ENCODE measurements around a stretch of chr3.

- RRBS, result no CpG with 5 or more reads among the region's 1 CpG
Observed at GRCh38 chr3:170490932-170491173, 72.2 kb downstream of the CLDN11 start.

DNA sequence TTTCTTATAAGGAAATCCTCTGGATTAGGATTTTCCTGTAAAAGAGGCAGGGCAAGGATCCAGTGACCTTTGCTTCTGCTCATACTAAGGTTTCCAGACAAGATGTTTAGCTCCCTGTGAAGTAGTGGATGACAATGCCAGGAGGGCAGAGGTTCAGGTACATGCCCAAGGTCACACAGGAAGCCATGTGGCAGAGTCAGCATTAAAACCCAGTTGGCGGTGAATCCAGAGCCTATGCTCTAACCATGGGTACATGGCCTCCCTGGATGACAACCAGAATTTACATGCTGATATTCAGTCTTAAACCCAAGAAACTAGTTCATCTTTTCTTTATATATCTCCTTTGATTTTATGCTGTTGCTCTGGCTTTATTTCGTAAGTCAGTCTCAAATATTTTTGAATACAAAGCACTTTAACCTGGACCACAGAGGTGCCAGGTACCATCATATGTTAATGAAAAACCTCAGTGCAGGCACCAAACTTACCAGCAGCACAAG lies 27.9 kb downstream of the SLC2A2 start:
- RRBS, result no CpG with 5 or more reads among the region's 2 CpGs

GRCh38 chr3:171092423-171093176 lies 66.1 kb upstream of the SLC2A2 start:
- RRBS, result no CpG with 5 or more reads among the region's 5 CpGs

GRCh38 chr3:171480509-171480918 lies 20.3 kb upstream of the TNIK start:
- RRBS, result no CpG with 5 or more reads among the region's 1 CpG

GRCh38 chr3:171746674-171746992 lies 63.6 kb downstream of the PLD1 start:
- RRBS, result no CpG with 5 or more reads among the region's 2 CpGs

GRCh38 chr3:171810906-171812044 lies 992 bp upstream of the PLD1 start:
- RRBS, result no CpG with 5 or more reads among the region's 14 CpGs

GRCh38 chr3:171944787-171945140 lies 94.6 kb upstream of the FNDC3B start:
- RRBS, result no CpG with 5 or more reads among the region's 2 CpGs

DNA sequence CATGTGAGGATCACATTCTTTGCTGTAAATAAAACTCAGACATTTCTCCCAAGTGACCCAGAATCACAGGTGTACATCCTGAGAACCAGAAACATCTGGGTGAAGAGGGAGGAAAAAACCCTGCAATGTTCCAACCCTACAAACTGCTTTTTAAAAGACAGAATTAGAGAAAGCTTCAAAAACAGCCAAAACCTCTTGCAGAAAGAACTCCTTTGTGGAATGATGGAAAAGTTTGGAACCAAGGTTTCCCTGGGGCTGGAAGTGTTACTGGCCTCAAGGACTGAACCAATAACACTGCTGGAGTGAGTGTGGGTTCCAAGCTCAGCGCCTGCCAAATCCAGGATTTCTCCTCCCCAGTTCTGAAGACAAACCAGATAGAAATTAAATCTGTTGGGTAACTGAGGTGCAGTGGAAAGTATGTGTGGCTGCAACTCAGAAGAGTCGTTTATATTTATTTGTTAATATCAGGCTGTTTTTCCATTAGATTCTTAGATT lies 66.6 kb upstream of the FNDC3B start:
- RRBS, result no CpG with 5 or more reads among the region's 2 CpGs

- RRBS, result no CpG with 5 or more reads among the region's 1 CpG
Observed at GRCh38 chr3:172044894-172045336, 5.5 kb downstream of the FNDC3B start.

- RRBS, result no CpG with 5 or more reads among the region's 11 CpGs
Observed at GRCh38 chr3:172068606-172069582, 29.5 kb downstream of the FNDC3B start.

- RRBS, result no CpG with 5 or more reads among the region's 1 CpG
Observed at GRCh38 chr3:172115028-172115476, 75.7 kb downstream of the FNDC3B start.

- RRBS, result no CpG with 5 or more reads among the region's 7 CpGs
Observed at GRCh38 chr3:172119239-172120132, 80.1 kb downstream of the FNDC3B start.

DNA sequence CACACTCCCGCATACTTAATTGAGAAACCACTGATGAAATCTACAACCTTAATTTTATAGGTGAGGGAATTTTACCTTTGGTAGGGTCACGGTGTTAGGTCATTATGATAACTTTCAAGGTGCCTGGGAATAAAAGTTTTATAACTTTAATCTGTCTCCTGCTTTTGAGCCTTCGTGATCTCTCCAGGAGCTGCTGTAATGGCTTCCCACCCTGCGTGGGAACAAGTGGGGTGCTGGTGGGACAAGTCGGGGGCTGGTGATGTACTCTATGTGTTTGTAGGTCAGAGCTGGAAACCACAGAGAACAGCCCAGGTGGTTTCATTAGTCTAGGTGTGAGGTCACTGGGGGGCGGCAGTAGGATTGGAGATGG lies 115.3 kb downstream of the FNDC3B start:
- RRBS, result no CpG with 5 or more reads among the region's 6 CpGs

DNA sequence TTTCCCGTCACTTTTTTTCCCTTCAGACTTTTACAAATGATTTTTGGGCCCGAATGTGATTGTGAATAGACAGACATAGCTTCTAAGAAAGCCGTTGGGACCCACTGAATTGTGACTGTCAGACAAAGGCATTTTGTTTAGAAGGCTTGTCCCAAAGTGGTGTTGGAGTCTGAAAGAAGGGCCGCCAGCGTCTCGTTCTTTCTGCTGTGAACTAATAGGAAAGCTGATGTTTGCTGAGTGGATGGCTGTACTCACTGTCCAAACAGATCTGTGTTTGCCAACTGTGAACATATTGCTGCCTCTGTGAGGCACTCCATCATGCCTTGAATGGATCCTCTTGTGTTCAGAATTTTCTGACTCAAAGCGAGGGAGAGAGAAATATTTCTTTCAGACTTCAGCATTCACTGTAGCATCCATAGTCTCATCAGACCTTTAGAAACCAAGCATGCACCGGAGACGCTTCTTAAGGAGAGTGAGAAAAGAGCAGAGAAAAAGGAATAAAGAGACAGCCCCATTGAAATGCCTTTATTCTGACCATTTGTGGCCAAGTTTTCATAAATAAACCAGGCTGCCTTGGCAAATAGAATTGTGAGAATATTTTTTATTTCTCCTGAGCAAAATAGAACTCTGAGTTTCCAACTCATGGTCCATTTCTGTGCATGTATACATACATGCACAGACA lies 164.6 kb downstream of the FNDC3B start:
- RRBS, result no CpG with 5 or more reads among the region's 9 CpGs

GRCh38 chr3:172212071-172212714 lies 172.8 kb downstream of the FNDC3B start:
- RRBS, result no CpG with 5 or more reads among the region's 5 CpGs

DNA sequence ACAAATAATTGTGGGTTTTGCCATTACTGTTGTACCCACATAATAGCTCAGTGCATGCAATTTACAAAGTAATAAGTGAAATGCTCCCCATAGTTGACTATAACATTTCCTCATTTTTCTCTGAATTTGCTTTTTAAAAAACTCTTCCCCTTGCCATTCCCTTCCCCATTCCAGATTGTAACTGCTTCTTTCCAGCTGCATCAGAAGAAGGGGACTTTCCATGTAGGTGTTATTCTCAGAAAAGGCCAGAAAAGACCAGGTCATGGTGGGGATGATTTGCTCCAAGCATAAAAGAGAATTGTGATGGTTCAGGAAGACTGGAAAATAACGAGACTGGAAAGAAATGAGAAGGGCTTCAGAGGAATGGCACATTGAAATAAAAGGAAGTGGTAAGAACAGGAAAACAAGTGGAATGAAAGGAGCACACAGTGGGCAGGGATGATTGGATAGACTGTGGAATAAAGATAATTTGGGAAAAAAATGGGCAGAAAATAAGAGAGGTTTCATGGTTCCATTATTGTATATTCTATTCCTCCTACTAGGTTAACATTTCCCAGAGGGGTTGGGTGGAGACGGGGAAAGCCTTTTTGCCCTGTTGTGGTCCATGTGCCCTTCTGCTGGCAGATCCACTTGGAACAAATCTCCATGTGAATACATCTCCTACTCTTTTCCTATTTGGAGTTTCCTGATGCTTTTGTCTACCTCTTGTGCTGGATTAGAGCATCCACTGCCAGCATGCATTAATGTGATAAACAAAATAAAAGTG lies 186.4 kb downstream of the GHSR start:
- RRBS, result no CpG with 5 or more reads among the region's 2 CpGs

DNA sequence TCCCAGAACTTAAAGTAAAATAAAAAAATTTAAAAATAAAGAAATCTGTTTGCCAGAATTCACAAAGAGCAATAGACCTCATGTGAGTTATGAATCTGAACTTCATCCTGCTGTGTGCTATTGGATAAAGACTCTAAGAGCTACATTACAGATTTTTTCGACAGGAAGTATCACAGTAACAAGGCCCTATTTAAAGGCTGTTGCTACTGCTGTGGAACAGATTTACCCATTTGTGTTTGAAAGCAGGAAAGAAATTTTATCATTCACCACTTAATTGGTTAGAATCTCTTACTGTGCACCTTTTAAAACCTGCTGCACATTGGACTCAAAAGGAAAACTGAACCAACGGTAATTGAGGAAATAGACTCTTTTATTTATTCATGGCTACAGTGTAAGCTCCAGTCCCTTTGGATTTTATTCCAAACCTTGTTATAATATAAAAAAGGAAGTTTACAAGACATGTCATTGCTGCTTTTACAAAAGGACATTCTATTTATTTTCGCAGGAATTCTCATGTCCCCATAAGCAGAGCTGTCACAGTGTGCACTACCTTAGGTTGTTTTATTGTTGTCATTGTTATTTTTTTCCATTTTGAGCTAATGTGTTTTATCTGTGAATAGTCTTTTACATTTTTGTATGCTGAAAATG lies 918 bp downstream of the TNFSF10 start:
- RRBS, result no CpG with 5 or more reads among the region's 3 CpGs

DNA sequence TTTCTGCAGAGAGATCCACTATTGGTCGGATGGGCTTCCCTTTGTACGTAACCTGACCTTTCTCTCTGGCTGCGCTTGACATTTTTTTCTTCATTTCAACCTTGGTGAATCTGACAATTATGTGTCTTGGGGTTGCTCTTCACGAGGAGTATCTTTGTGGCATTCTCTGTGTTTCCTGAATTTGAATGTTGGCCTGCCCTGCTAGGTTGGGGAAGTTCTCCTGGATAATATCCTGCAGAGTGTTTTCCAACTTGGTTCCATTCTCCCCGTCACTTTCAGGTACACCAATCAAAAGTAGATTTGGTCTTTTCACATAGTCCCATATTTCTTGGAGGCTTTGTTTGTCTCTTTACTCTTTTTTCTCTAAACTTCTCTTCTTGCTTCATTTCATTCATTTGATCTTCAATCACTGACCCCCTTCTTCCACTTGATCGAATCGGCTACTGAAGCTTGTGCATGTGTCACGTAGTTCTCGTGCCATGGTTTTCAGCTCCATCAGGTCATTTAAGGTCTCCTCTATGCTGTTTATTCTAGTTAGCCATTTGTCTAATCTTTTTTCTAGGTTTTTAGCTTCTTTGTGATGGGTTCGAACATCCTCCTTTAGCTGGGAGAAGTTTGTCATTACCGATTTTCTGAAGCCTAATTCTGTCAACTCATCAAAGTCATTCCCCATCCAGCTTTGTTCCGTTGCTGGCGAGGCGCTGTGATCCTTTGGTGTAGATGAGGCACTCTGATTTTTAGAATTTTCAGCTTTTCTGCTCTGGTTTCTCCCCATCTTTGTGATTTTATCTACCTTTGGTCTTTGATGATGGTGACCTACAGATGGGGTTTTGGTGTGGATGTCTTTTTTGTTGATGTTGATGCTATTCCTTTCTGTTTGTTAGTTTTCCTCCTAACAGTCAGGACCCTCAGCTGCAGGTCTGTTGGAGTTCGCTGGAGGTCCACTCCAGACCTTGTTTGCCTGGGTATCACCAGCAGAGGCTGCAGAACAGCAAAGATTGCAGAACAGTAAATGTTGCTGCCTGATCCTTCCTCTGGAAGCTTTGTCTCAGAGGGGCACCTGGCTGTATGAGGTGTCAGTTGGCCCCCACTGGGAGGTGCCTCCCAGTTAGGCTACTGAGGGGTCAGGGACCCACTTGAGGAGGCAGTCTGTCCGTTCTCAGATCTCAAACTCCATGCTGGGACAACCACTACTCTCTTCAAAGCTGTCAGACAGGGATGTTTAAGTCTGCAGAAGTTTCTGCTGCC lies 46.1 kb downstream of the NCEH1 start:
- RRBS, result no CpG with 5 or more reads among the region's 16 CpGs

GRCh38 chr3:172680393-172680924 lies 30.4 kb downstream of the NCEH1 start:
- RRBS, result no CpG with 5 or more reads among the region's 6 CpGs

Data from BE2C (cell line).